Measurements from ENCODE around the genes SEMA4C, ANKRD36 and INPP4A.

- PRO-cap, 10 experiments = peak in 4 of 10 experiments; most common plus-strand start chr2:96637594 (in 3); most common minus-strand start chr2:96636949 (in 1)
Observed at GRCh38 chr2:96636575-96637723, 1.2 kb downstream of the KANSL3 start.

DNA sequence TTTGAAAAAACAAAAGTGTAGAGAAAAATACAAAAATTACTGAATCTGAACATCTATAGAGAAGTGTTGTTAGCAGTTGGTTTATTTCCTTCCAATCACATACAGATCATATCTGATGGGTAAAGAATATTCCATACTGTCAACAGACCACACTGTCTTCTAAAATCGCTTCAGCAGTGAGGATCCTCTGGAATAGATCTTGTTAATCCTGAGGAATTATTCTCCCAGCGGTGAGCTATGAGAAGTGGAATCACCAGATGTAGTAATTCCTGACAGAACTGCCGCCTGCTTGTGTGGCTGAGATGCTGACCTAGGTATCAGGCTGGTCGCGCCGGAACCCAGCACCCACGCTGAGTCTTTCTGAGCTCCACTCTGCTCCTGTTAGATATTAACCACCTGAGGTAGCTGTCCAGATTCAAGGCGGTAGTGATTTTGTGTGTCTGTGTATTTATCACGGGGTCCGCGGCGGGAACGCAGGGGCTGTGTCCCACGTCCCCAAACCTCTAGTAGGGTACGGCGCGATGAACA is 838 bp upstream of the CNNM3 start:
- PRO-cap, 10 experiments = no peak in any of the 10 experiments

GRCh38 chr2:96869693-96870614 is at the start of gene SEMA4C:
Gene SEMA4C, minus strand, starts transcription at chr2:96870080.
- PRO-cap, 10 experiments = peak in 10 of 10 experiments; most common plus-strand start chr2:96870145 (in 7); most common minus-strand start chr2:96870096 (in 10)

GRCh38 chr2:96873014-96873971 is 3.4 kb upstream of the SEMA4C start:
- PRO-cap, 10 experiments = peak in 1 of 10 experiments; most common plus-strand start chr2:96873809 (in 1); most common minus-strand start chr2:96873795 (in 1)

- PRO-cap, 10 experiments = peak in 1 of 10 experiments; most common plus-strand start chr2:96875672 (in 1); most common minus-strand start chr2:96875519 (in 1)
Observed at GRCh38 chr2:96875360-96875791, 5.5 kb upstream of the SEMA4C start.

DNA sequence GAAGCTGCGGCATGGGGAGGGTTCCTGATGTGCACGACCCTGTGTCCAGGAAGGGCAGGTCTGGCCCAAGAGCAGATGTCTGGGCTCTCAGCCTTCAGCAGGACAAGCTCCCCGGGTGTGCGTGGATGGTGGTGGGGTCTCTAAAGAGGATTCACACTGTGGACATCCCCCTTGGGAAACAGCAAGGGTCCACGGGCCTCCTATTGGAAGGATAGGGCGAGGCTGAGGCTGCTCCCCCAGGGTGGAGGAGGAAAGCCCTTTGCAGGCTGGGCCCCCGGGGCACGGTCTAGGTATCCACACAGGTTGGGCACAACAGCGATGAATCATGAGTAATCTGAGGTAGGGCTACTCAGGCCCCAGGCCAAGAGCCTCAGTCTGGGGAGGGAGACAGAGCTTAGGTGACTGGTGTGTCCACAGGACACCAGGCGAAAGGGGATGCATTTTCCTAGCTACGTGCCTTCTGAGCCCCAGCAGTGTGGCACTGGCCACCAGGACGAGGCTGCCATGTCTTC is 14.4 kb upstream of the SEMA4C start:
- PRO-cap, 10 experiments = peak in 7 of 10 experiments; most common plus-strand start position 373 of the sequence (in 6); most common minus-strand start position 288 of the sequence (in 1)

- PRO-cap, 10 experiments = no peak in any of the 10 experiments
Observed at GRCh38 chr2:96952051-96952586, 34.3 kb downstream of the FAM178B start.

DNA sequence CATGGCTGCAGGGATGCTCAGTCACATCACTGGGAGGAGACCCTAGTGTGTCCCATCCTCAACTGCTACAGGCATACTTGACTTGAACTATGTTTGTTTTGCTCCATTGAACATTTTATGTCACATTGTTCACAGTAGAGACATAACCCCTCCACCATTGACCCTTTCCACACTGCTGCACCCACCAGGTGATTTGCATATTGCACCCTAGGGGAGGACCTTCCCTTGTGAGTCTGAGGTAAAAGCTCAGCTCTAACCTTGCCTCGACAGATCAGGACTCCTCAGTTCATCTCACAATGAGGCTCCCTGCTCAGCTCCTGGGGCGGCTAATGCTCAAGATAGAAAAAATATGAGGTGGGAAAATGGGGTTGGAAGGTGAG is 44.7 kb downstream of the FAHD2B start:
- PRO-cap, 10 experiments = no peak in any of the 10 experiments

- PRO-cap, 10 experiments = peak in 10 of 10 experiments; most common plus-strand start chr2:97113607 (in 8); most common minus-strand start chr2:97113375 (in 5)
Observed at GRCh38 chr2:97112962-97114093, at the start of gene ANKRD36. Gene ANKRD36, plus strand, starts transcription at chr2:97113153.

GRCh38 chr2:97302925-97303216 is 189.9 kb downstream of the ANKRD36 start:
- PRO-cap, 10 experiments = no peak in any of the 10 experiments

DNA sequence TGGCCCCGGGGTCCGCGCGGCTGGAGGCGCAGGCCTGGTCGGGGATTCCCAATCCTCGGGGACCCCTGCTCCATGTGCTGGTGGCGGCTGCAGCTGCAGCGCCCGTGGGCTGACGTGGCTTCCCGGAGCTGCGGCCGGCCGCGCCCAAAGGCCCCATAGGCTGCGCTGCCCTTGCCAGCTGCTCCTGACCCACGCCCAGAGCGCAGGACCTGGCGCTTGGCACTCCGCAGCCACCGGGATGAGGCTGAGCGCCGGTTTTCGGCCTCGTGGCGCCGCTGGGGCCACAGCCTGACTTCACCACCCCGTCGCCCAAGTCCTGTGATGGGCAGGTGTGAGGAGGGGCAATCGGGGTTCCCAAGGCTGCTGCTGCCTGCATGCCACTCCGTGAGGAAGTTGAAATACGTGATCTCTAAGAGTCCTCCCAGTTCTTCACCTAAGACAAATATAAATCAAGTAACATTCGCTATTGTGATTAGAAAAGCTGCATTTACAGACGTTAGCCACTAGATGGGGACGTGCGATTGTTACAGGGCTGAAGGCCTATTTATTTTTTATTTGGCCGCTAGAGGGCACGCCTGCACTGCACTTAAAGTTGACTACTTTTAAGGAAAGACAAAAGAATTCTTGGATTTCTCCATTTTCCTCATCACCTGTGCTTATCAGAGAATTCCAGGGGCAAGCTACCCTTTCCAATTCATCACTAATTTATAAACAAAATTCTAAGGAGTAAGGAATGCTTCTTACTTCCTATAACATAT is 956 bp upstream of the ANKRD36B start:
- PRO-cap, 10 experiments = no peak in any of the 10 experiments

GRCh38 chr2:97657672-97658753 is 5.8 kb downstream of the ACTR1B start:
- PRO-cap, 10 experiments = no peak in any of the 10 experiments

GRCh38 chr2:97757080-97757538 is 43.7 kb downstream of the ZAP70 start:
- PRO-cap, 10 experiments = no peak in any of the 10 experiments

- PRO-cap, 10 experiments = no peak in any of the 10 experiments
Observed at GRCh38 chr2:97780249-97780772, 66.9 kb downstream of the ZAP70 start.

DNA sequence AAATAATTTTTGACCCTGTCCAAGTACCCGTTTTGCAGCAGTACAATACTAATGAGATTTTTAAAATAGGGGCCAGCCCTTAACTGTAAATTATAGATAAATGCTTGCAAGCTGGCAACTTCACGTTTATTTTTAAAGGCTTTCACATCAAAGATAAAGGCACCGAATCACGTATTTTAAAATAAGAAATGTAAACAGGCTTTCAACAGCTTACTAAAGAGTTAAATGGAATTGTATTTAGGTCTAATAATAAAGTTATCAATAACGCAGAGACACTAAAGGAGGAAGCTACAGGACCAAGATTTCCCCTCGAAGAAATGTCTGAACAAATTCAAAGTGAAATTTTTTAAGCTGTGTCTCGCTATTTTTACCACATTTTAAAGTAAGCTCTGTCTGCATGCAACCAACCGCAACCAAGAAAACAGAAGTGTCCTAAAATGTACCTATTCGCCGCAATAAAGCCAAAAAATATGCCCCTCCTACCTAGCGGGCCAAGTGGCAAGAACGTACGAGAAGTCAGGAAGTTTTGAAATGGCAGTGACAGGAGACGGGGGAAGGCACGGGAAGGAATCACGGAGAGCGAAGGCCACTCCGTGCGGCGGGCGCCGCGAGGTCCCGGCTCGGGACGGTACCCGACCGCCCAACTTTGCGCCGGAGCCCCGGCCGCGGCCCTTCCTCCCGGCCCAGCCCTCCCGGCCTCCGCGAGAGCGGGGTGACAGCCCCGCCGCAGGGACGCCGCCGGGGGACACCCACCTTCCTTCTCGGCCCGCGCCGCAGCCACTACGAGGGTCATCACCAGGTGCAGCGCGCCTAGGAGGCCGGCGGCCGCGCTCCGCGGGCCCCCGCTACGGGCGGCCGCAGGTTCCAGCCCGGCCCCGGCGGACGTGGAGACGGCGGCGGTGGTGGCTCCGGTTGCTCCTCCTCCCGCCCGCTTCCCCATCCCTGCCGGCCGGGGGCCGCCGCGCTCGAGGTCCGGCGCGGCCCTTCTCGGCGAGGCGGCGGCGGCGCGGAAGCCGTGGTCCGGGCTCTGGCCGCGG is 707 bp downstream of the TMEM131 start:
- PRO-cap, 10 experiments = peak in 10 of 10 experiments; most common plus-strand start position 529 of the sequence (in 7); most common minus-strand start position 429 of the sequence (in 7)

DNA sequence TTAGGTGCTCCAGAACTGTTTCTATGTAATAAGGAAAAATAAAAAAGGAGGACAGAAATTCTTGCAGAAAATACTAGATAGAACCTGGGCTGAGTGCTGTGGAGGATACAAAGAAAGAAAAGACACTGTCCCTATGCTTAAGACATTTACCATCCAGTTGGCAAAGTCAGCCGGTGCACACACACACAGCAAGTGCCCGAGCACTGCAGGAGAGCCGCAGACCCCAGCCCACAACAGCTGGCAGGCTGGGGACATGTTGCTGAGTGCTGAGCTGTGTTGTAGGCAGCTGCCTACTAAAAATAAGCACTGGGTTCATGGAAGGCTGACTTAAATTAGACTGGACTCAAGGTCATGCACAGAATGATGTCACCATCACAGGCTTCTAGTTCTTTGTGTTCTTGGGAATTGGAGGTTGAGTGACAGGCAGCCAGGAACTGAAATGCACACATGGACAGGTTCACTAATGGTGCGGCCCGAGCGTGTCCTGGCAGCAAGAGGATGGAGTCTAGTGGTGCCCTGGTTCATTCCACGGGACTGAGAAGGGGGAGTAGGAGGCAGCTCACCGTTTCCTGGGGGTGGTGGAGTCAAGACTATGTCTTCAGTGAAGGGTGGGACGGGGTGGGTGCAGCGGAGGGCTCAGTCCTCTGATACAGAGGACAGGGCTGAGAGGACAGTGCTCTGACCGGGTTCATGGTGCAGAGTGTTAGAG is 71.3 kb downstream of the VWA3B start:
- PRO-cap, 10 experiments = no peak in any of the 10 experiments

DNA sequence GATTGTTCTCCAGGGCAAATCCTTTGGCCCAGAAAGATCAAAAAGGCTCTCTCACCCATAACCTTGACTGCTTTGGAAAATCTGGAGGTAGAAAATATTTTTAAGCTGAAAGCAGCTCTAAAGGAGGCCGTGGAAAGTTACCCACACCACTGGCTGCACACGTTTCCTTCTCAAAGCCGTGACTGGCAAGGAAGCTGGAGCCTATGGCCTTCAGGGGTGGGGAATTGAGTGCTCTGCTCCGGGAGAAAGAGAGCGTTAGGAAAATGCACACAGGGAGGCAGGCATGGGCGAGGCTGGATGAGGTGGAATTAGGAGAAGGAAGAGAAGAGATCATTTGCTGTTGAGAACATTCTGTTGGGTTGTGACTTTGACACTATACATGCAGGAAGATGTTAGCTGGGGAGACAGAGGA is 68.8 kb upstream of the CNGA3 start:
- PRO-cap, 10 experiments = no peak in any of the 10 experiments

DNA sequence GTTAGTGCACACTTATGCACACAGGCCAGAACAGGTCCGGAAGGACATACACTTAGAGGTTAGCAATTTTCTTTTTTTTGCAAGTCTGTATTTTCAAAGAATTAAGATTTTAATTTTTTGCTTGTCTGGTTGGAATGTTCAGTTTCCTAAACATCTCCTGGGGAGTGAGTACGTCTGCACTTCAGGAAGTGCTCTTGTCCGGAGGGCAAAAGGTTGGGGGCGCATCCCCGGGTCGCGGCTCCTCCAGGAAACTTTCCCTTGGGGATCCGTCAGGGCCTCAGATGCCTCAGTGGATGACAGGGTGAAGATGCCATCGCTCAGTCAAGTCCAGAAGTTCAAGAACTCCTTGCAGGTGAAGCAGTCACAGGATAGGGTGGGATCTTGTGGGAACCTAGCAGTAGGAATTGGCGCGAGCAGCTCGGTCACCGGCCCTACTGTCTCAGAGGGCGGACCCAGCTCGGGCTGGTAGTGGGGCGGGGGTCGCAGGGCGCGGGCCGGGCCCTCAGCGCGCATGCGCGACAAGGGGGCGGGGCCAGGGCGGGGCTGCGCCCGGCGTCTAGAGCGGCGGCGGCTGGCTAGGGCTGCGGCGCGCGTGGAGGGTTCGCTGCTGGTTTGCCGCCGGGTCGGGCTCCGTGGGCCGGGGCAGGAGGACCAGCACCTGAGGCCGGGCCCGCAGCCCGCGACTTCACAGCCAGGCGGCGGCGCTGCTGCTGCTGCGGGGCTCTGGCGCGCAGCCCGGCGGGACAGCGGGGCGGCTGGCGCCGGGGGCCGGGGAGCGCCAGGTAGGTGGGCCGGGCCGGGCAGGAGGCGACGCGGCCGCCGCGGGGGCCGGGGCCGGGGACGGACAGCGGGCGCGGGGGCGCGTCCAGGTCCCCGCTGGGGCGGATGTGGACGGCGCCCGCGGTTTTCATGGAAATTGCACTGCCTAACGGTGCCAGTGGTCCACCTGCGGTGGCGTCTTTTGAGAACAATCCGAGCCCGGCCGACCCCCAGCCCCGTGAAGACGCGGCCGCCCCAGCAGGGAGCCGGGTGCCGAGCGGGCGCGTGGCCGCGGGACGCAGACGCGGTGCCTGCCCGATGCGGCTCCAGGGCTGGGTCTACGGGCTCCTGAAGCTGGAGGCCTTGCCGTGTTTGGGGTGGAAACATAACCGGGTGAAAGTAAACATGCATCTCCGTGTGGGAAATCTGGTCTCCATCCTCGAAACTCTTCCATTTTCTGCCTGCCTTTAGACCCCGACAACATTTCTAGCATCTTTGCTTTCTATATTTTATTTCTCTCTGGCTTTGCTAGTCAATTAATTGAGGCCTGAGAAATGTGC is at the start of gene INPP4A:
Gene INPP4A (plus strand): TSS at position 555 of the 1,319 bp plus-strand sequence.
- PRO-cap, 10 experiments = peak in 10 of 10 experiments; most common plus-strand start position 584 of the sequence (in 10); most common minus-strand start position 436 of the sequence (in 6)

DNA sequence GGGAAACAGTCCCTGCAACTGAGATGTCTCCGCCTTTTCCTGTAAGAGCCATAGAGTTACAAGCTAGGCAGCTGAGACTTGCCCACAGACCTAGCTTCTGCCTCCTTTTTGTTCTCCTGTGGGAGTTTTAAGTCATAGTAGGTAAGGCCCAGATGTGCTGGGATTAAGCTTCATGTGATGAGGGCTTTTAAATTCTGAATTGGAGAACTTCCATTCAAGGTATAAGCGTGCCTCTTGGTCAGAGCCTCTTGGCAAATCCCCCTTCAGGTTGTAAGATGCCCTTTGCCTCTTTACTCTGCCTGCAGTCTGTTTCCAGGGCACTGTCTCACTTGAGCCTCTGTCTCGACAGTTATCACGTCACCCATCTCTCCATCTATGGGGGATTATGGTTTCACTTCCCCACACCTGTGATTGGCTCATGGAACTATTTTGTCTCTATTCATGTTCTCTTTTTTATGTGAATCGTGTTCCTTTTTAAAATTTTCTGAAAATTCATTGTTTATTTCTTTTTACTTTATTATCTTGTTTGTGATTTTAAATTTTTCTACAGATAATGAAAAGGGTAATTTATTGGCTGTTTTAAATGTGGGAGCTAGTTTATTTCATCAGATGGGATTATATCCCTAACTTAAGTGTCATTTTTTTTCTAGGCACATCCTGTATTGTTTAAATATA is 51.7 kb downstream of the COA5 start:
- PRO-cap, 10 experiments = no peak in any of the 10 experiments

DNA sequence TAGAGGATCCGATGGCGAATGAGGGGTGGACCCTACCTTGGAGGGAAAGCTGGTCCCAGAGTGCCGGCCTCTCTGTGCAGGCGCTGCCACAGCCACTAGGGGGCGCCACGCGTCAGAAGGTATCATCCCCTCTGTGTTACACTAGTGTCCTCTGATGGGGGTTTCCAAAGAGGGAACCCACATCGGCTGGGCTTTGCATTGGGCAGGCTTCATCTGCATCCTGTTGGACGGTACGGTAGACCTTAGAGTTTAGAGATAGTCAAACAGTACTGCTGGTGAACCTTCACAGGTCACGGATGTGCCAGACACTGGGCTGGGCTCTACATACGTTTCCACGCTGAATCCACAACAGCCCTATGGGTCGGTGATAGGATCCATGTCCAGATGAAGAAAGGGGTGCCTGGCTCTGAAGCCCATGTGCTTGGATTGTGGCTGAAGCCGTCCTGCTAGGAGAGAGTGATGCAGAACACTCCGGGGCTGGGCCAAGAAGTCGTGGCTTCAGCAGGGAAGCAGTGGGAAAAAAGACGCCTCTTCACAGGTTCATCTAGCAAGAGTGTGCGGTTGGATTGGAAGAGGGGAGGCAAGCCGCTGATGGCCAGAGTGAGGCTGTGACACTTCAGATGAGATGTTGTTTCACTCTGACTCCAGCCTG is 38.9 kb downstream of the COA5 start:
- PRO-cap, 10 experiments = no peak in any of the 10 experiments

Data from Metastatic Breast Carcinoma in the Brain (tissue), 10 donors.